Measurements from ENCODE around the gene C6orf89.

DNA sequence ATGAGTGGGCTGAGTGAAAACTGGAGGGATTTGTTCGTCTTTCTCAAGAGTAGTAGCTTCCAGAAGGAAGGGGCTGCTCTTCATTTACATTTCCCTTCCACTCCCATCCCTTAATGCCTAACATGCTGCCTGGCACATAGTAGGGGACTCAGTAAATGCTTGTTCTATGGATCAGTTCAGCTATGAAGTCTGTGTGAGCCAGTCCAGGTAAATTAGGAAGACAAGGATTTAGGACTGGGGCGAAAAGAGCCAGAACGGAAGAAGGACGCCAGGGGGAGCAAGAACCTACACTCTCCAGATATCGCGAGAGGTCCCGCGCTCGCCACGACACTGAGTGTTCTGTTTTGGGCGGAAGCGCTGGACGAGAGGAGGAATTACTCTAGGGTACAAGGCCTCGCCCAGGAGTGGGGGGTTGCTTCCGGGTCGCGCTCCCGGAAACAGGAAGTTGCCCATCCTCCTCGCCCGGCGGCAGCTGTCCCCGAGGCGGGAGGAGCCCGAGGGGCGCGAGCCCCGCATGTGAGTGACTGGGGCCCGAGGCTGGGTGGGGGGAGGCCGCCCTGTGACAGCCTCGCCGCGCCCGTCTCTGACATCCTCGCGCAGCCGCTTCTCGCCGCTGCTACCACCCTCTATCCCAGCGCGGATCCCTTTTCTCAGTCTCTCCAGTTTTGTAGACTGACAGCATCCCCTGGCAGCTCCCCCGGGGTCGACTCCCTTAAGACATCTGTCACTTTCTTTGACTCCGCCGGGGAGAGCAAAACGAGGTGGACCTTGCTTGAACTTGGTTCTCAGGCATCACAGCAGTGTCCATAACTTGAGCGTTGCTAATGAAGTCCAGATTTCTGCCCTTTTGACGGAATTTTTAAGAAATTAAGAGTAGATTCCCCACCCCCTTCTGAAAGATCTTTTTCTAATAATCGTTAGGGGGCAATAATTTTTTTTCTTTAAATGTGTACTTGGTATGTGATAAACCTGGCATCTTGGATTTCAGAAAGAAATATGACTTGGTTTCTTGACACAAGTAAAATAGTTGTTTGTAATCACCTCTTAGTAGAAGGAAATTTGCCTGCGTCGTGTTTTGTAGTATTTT lies at the start of gene C6orf89:
C6orf89 (plus strand) TSS at position 440 of the 1,087 bp plus-strand sequence.
- PRO-cap = bidirectional peak, plus-strand start at position 499 of the sequence, minus-strand start at position 368 of the sequence
- RAMPAGE, long total RNA, 2 experiments = start-site peak on the plus strand in 2 of 2 experiments, centred at positions 424 to 430 of the sequence, 571 to 1,322 reads per replicate

- PRO-cap = no peak
- RAMPAGE, long total RNA, 2 experiments = no peak in any of the 2 experiments
These were observed 22.1 kb downstream of the C6orf89 start for GRCh38 chr6:36907769-36908380.

DNA sequence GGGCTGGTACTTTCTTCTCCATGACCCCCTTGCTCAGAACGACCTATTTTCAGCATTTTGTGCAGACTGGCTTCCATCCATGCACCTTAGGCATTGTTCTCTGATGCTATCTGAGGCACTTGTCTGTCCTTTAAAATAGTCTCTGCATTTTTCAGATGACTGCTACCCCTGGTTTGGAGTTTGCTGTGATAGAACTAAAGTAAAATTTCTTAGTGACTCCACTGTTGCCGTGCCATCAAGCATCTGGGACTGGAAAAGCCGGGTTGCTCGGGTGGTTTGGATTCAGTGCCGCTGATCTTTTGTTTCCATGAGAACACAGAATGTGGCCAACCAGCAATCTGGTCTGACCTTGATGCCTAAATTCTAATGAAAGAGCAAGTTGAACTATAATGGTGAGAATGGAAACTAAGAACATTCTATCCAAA lies 10.0 kb upstream of the PI16 start:
- PRO-cap = no peak
- RAMPAGE, long total RNA, 2 experiments = no peak in any of the 2 experiments

DNA sequence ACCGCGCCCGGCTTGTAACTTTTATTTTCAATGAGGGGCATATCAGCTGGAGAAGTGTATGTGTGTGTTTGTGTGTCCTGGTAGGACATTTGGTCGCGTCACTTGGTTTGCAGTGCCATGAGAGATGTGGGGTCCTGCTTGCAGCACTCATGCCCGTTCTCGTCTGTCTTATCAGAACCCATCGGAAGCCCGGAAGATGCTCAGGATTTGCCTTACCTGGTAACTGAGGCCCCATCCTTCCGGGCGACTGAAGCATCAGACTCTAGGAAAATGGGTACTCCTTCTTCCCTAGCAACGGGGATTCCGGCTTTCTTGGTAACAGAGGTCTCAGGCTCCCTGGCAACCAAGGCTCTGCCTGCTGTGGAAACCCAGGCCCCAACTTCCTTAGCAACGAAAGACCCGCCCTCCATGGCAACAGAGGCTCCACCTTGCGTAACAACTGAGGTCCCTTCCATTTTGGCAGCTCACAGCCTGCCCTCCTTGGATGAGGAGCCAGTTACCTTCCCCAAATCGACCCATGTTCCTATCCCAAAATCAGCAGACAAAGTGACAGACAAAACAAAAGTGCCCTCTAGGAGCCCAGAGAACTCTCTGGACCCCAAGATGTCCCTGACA lies 8.3 kb downstream of the PI16 start:
- PRO-cap = no peak
- RAMPAGE, long total RNA, 2 experiments = no peak in any of the 2 experiments

GRCh38 chr6:36963387-36963973 lies 8.9 kb downstream of the PI16 start:
- PRO-cap = no peak
- RAMPAGE, long total RNA, 2 experiments = no peak in any of the 2 experiments

GRCh38 chr6:36976698-36977873 lies 8.9 kb downstream of the MTCH1 start:
- PRO-cap = no peak
- RAMPAGE, long total RNA, 2 experiments = no peak in any of the 2 experiments

DNA sequence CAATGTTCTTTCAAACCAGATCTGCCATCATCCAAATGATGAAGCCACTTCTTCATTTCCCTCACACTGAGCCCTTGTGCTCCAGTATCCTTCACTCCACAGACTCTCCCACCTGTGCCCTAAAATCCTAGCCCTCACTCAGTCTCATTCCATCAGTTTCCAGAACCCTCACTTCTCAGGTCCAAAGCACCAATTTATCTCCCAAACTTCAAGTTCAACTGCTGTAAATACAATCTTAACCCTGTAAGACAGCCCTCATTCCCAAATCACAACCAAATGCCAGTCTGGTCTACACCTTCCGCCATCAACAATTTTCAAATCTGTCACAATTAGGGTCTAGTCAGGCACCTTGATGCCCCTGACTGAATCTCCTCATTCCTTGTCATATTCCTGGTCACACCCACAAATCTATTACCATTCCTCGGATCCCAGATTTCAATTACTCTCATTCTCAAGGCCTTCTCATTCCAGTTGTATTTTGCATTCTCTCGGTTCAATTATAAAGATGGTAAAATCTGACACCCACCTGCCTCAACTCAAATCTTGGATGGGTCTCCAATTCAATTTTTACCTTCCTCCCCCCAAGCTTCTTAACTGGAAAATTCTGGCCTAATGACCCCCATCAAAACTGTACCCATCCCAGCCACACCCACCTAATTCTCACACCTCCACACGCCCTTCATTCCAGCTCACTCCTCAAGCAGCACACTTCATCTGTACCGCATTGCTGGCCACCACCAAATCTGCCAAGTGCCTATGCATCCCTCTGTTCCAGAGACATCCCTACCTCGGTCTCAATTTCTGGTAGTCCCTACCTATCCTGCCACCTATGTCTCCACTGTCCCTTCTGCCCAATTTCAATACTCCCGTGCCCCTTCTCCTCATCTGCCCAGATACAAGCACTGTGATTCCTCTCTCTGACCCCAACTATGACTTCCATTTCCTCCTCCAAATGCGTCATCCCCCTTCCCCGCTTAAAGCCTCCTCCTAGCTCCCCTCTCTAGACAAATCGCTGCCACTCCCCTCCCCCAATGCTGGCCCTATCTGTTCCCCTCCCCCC lies 1.6 kb downstream of the MTCH1 start:
- PRO-cap = bidirectional peak, plus-strand start outside the sequence, minus-strand start at position 1,014 of the sequence
- RAMPAGE, long total RNA, 2 experiments = no peak in any of the 2 experiments

DNA sequence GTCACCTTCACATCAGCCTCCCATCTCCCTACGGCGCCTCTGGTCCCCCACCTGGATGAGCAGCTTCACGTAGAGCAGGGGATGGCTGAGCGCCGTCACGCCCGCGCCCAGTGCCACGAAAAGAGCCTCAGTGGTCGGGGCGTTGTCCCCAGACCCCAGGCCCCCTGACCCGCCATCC lies 305 bp downstream of the MTCH1 start:
- PRO-cap = no peak
- RAMPAGE, long total RNA, 2 experiments = no peak in any of the 2 experiments

DNA sequence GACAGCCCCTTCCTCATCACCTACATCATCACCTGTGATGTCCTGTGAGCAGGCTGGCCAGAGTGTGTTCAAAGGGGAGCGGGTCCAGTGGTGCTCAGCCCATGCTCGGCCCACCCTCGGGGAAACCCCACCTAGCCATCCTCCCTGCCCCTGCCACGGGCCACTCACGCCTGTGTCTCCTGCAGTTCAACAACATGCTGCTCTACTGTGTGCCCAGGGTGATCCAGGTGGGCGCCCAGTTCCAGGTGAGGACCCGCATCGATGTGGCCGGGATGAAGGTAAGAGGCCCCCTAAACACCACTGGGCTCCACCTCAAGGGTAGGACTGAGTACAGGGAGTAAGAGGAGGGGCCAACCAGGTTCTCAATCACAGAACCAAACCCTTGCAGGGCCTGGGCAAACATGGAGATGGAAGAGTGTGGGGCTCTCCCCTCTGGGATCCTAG lies 10.2 kb downstream of the FGD2 start:
- PRO-cap = no peak
- RAMPAGE, long total RNA, 2 experiments = no peak in any of the 2 experiments

DNA sequence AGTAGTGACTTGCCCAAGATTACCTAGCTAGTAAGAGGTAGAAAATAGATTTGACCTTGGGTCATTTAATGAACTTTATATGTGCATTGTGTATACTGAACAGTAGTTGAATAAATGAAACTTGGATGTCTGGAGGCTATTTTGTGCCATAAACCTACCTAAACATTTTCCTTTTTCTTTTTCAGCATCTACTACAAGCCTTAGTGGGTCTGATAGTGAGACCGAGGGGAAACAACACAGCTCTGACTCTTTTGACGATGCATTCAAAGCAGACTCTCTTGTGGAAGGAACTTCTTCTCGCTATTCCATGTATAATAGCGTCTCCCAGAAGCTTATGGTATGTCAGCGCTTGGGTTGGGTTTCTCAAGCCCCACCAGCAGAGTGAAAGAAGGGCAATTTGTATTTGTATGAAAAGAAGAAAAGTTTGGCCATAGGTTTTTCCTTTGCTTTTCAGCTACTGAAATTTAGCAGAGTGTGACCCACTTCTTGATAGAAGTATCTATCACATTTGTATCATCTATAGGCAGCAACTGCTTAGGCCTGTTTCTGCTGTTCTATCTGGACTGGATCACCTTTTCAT lies 10.9 kb downstream of the CMTR1 start:
- PRO-cap = no peak
- RAMPAGE, long total RNA, 2 experiments = no peak in any of the 2 experiments

GRCh38 chr6:37501782-37502455 lies 2.2 kb upstream of the CCDC167 start:
- PRO-cap = no peak
- RAMPAGE, long total RNA, 2 experiments = no peak in any of the 2 experiments

- PRO-cap = no peak
- RAMPAGE, long total RNA, 2 experiments = start-site peak on the plus strand in 1 of 2 experiments, at chr6:37830078-37830487 at its widest, 6 reads per replicate
These were observed 10.5 kb downstream of the ZFAND3 start for GRCh38 chr6:37829846-37830637.

DNA sequence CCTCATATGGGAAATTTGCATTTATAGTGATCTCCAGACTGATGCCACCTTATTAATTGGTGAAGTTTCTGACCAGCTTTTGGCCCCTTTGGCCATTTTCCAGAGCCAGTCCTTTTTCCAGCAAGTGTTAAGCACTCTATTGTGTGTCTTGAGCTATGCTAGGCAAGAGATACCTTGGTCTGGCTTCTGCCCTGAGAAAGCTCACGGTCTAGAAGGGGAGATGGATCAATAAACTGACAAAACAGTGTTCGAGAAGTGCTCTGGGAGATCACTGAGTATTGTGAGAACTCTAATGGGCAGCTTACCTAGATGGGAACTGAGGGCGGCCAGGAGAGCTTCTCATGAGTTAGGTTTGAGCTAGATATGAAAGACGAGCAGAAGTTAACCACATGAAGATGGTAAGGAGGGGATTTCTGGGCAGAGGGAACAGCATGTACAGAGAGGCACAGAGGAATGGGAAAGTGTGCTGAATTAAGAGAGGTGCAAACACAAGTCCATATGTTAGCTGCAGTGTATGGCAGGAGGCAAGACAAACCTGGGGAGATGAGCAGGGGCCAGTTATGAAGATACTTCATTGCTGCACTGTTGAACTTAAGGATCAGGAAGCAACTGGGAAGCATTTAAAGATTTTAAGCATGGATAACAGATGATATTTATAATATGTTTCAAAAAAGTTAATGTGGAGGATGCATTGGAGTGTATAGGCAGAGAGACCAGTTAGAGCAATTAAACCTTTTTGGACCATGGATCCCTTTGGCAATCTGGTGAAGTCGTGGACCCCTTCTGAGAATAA lies 12.0 kb downstream of the ZFAND3 start:
- PRO-cap = no peak
- RAMPAGE, long total RNA, 2 experiments = no peak in any of the 2 experiments

GRCh38 chr6:38542806-38543516 lies 96.8 kb downstream of the BTBD9 start:
- PRO-cap = no peak
- RAMPAGE, long total RNA, 2 experiments = no peak in any of the 2 experiments

- PRO-cap = no peak
- RAMPAGE, long total RNA, 2 experiments = no peak in any of the 2 experiments
These were observed 92.1 kb downstream of the BTBD9 start for GRCh38 chr6:38547554-38548025.

DNA sequence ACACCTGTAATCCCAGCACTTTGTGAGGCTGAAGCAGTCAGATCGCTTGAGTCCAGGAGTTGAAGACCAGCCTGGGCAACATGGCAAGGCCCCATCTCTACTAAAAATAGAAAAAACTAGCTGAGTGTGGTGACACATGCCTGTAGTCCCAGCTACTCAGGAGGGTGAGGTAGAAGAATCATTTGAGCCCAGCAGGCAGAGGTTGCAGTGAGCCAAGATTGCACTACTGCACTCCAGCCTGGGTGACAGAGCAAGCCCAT lies 68.1 kb downstream of the BTBD9 start:
- PRO-cap = no peak
- RAMPAGE, long total RNA, 2 experiments = no peak in any of the 2 experiments

GRCh38 chr6:38636597-38637205 lies 3.0 kb downstream of the BTBD9 start:
- PRO-cap = no peak
- RAMPAGE, long total RNA, 2 experiments = no peak in any of the 2 experiments

GRCh38 chr6:38638783-38639443 lies 816 bp downstream of the BTBD9 start:
- PRO-cap = unidirectional peak, plus-strand start at chr6:38639346
- RAMPAGE, long total RNA, 2 experiments = no peak in any of the 2 experiments

DNA sequence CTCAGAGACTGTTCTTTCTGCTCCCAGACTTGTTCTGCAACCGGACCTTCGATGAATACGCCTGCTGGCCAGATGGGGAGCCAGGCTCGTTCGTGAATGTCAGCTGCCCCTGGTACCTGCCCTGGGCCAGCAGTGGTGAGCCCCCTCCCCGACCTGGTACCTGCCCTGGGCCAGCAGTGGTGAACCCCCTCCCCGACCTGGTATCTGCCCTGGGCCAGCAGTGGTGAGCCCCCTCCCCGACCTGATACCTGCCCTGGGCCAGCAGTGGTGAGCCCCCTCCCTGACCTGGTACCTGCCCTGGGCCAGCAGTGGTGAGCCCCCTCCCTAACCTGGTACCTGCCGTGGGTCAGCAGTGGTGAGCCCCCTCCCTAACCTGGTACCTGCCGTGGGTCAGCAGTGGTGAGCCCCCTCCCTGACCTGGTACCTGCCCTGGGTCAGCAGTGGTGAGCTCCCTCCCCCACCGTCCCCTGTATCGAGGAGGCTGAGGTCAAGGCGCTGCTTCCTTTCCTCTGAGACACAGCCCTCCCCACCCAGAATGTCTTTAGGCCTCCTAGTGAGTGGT lies 8.9 kb downstream of the GLP1R start:
- PRO-cap = no peak
- RAMPAGE, long total RNA, 2 experiments = no peak in any of the 2 experiments

DNA sequence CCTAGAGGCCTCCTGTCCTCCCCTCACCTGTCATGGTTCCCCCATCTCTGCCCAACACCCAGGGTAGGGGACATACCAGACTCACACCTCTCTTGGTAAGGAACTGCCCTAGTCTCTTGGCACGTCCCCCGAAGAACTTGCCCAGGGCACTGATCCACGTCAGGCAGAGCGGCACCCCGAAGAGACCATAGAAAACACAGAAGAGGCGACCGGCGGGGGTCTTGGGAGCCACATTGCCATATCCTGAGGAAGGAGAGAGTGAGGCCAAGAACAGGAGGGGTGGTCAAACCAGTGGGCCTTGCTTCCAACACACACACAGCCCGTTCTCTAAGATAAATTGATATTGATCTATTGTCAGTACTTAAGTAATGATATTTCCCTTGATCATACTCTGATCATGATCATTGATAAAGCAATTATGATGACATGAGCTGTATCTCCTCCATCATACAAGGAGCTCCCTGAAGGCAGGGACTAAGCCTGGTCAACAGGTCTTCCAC lies 34.7 kb downstream of the KCNK5 start:
- PRO-cap = no peak
- RAMPAGE, long total RNA, 2 experiments = no peak in any of the 2 experiments